Peyer's patch (tissue), 4 donors: ENCODE measurements around a stretch of chr13.

DNA sequence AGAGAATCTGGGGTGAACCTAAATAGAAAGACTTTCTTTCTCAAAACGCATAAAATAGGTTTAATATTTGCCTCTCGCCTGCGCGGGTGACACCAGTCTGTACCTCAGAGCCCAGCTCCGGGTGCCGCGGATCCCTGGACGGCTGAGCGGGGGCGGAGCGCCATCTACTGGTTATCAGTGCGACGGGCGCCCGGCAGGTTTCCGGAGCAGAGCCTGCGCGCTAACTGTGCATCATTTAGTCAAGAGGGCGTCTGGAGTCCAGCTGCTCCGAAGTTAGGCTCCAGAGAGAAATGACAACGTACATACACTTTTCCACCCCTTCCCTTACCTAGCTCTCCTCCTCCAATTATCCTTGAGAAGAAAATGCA, 262.2 kb downstream of the TBC1D4 start:
- PRO-cap = no peak
- RAMPAGE, long total RNA, 4 experiments = no peak in any of the 4 experiments

GRCh38 chr13:75329724-75330170, 152.2 kb downstream of the TBC1D4 start:
- PRO-cap = no peak
- RAMPAGE, long total RNA, 4 experiments = no peak in any of the 4 experiments

DNA sequence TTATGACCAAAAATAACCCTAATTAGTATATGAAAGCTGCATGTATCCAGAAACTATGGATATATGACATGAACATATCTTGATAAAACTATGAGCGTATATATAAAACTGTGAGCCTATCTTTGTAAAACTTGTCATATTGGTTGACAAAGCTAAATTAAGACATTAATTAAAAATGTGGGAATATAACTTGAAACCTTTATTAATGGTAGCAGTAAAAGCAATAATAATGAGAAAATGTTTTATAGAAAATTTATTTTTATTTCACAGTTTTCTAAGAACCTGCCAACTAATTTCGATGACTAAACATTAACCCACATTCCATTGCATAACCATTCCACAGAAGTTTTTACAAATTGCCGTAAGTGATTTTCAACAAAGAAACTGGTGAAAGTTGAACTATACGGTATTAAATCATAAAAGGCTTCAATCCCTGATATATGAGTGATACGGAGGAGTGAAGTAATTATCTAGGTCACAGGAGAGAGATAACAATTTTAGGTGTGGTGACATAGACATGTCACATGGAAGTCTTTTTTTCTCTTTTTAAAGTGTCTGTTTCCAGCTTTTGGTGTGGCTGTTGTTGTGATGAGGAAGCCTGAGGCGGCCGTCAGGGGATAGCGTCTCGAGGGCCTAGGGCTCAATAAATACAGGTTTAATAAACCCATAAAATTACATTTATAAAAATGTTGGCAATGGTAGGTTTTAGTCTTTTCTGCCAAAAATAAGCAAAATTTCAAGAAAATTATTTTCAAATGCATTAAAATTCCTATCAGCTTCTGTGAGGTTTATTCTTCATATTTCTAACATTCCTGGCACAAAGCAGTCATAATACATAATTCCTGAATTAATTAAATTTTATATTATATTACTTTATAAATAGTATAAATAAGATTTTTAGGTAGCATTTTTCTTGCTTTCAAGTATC, 29.4 kb downstream of the TBC1D4 start:
- PRO-cap = no peak
- RAMPAGE, long total RNA, 4 experiments = no peak in any of the 4 experiments

DNA sequence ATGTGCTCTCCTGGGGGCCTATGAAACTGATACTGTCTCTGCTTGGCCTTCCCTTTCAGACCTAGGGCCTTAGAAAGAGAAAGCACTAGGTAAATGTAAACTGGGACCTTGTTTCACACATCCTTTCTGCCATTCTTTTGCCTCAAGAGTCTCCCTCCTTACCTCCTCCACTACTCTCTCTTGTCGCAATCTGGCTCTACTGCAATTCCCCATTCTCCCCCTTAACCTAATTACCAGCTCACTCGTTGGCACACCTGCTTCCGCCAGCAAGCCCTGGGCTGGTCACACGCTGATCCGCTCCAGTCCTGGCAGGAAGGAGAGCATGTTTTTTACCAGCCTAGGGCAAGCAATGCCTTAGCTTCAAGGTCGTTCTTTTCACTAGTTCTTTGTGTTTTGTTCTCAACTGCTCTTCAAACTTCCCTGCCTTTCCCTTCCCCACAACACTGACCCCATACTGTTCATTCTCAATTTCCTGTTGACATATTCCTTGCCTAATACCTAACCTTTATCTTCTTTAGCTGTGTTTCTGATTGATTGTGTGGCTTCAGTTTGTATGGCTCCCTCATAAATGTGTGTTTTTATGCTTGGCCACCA, 23.0 kb downstream of the TBC1D4 start:
- PRO-cap = no peak
- RAMPAGE, long total RNA, 4 experiments = no peak in any of the 4 experiments

DNA sequence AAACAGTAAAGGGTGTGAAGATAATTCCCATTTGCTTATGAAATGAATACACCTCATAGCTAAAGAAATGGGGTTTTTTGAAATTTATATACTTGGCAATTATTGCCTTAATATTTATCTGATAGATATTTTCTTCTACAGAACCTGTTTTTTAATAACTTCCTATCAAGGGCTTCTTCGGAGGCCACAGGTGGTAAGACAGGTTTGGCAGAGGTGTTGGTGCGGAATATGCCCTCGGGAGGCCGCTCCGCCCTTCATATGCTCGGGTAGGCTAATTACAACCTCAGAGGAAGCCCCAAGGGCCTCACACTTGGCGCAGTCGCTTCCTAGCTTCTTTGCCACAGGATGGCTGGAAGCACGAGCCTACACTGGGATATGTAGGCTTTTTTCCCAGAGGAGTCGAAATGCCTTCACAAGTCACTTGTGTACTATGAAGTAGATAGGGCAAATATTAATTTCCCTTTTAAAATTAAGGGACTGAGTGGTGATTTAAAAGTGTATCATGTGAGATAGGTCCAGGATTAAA, 68.8 kb downstream of the LMO7 start:
- PRO-cap = unidirectional peak, plus-strand start at position 286 of the sequence
- RAMPAGE, long total RNA, 4 experiments = no peak in any of the 4 experiments

- PRO-cap = no peak
- RAMPAGE, long total RNA, 4 experiments = no peak in any of the 4 experiments
These were observed 153.4 kb downstream of the LMO7 start for GRCh38 chr13:75789463-75789929.

GRCh38 chr13:75796700-75796965, 160.5 kb downstream of the LMO7 start:
- PRO-cap = no peak
- RAMPAGE, long total RNA, 4 experiments = no peak in any of the 4 experiments

GRCh38 chr13:76014871-76015349, 378.8 kb downstream of the LMO7 start:
- PRO-cap = no peak
- RAMPAGE, long total RNA, 4 experiments = no peak in any of the 4 experiments

- PRO-cap = no peak
- RAMPAGE, long total RNA, 4 experiments = no peak in any of the 4 experiments
These were observed 174.7 kb downstream of the KCTD12 start for GRCh38 chr13:76711478-76711889.

- PRO-cap = no peak
- RAMPAGE, long total RNA, 4 experiments = no peak in any of the 4 experiments
These were observed 65.4 kb downstream of the KCTD12 start for GRCh38 chr13:76820771-76821163.

- PRO-cap = bidirectional peak, plus-strand start at chr13:76879756, minus-strand start at chr13:76879656
- RAMPAGE, long total RNA, 4 experiments = no peak in any of the 4 experiments
These were observed 6.5 kb downstream of the KCTD12 start for GRCh38 chr13:76879434-76880332.

DNA sequence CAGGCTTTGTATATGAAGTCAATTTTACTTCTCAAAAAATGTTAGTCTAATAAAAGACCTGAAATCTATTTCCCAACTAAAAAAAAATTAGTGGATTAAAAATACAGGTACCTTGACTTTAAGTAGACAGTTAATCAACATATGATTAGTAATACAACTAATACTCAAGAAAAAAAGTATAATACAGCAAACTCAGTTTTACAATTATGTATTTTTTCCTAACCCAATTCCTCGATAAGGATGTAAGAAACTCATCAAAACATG, 3.5 kb downstream of the KCTD12 start:
- PRO-cap = no peak
- RAMPAGE, long total RNA, 4 experiments = no peak in any of the 4 experiments

DNA sequence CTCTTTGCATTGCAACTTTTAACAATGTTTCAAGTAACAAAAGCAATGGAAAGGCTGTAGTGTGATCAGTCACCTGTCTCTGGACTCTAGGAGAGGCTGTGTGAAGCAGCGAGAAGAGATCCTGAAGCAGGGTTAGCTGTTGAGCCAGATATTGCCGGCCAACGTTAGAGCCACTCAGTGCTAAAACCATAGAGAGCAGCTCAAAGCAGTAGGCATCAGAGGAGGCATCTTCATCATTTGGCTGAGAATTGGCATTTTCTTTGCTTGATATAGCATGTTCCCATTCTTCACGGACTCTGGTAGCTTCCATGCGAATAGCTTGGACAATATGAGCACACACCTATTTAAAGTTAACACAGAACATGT, 41.5 kb upstream of the FBXL3 start:
- PRO-cap = no peak
- RAMPAGE, long total RNA, 4 experiments = no peak in any of the 4 experiments

- PRO-cap = no peak
- RAMPAGE, long total RNA, 4 experiments = start-site peak on the minus strand in 2 of 4 experiments, at chr13:77113058-77113500 at its widest, 6 to 8 reads per replicate
These were observed 86.1 kb upstream of the FBXL3 start for GRCh38 chr13:77112781-77113693.

GRCh38 chr13:77226266-77226829, 100.5 kb downstream of the MYCBP2 start:
- PRO-cap = no peak
- RAMPAGE, long total RNA, 4 experiments = no peak in any of the 4 experiments

DNA sequence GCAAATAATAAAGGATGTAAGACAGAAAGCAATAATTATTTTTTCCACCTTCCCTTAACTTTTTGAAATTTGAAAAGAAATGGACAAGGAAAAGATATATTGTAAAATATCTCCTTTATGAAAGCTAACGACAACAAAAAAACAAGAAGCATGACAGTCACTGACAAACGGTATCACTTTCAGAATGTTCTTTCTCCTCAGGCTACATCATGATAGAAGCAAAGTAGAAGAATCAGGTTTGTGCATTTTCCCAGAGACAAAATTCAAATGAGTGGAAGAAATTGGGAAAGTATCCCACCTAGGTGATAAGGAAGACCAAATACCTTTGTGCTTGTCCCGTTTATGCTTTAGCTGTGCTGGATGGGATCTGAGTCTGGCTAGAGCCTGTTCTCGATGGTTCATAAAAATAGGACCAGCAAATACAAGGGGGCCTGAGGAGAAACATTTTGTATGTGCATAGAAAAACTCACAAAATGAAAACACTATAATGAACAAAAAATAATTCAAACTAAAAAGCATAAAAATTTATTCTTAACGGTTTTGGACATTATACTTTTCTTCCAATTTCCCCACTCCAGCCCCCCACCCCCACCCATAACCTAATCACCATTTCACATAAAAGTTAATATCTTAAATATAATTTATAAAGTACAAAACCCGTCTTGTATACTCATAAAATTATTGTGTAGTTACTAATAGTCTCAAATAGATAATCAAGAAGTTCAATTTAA, 93.9 kb downstream of the MYCBP2 start:
- PRO-cap = no peak
- RAMPAGE, long total RNA, 4 experiments = no peak in any of the 4 experiments

GRCh38 chr13:77556357-77556797, 20.9 kb downstream of the SCEL start:
- PRO-cap = no peak
- RAMPAGE, long total RNA, 4 experiments = no peak in any of the 4 experiments

GRCh38 chr13:77746279-77746725, 48.8 kb downstream of the SLAIN1 start:
- PRO-cap = no peak
- RAMPAGE, long total RNA, 4 experiments = no peak in any of the 4 experiments

DNA sequence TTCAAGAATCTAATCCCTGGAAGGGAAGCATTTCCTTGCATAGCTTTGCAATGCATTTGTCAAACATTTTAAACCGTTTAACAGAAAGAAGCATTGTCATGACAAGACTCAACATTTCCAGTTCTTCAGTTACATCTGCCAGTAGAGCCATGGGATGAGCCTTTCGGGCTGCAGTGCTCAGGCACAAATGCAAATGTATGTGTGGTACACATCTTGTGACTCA, 64.8 kb downstream of the EDNRB start:
- PRO-cap = no peak
- RAMPAGE, long total RNA, 4 experiments = no peak in any of the 4 experiments

- PRO-cap = no peak
- RAMPAGE, long total RNA, 4 experiments = no peak in any of the 4 experiments
These were observed 1.1 kb downstream of the EDNRB start for GRCh38 chr13:77917371-77918020.